HT-29 (cell line): ENCODE measurements around the gene TRAFD1.

- RAMPAGE, long total RNA = no peak
These were observed 51.4 kb downstream of the ATP2A2 start for GRCh38 chr12:110332505-110332751.

DNA sequence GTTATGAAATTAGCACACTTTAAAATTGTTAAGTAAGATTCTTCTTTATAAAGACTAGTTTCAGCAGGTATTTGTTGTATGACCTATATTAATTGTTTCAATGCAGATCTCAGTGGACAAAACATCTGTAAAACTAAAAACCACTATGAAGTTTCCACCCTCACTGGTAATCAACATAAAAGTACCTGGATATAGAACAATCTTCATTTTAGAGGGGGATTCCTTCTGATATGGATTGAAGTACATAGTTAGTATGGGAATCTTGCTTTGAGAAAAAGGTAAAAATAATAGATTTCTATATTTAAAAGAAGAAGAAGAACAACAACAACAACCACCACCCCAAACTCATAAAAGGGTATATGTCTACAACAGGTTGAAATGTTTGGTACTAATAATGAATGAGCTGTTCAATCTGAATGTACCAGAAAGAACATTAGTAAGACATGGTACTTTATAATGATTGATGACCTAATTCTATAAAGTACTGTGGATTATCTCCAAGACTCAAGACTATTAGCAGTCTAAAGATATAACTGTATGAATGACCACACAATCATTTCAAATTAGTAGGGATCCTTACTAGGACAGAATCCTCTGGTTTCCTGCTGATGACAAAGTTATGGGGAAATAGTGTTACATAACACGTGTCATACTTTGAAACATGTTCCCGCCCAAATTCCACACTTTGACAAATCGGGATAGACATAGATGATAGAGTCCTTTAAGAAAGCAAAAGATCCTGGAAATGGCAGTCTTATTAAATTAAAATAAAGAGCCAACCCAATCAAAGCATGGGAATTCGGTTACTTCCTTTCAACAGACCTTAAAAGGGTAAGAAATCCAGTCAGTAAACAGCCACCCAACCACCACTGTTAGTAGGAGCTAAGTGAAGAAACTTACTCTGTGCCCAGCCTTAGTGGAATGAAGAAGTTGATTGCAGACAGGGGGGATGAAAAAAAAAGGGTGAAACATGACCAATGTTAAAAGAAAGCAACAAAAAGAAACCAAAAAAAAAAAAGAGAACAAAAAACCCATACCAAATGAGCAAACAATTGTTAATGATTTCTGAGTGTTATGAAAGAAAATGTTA is 2.9 kb downstream of the VPS29 start:
- RAMPAGE, long total RNA = no peak

DNA sequence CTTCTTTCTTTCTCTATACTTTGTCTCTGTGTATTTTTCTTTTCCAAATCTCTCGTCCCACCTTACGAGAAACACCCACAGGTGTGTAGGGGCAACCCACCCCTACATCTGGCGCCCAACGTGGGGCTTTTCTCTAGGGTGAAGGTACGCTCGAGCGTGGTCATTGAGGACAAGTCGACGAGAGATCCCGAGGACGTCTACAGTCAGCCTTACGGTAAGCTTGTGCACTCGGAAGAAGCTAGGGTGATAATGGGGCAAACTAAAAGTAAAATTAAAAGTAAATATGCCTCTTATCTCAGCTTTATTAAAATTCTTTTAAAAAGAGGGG is 12.3 kb downstream of the PPTC7 start:
- RAMPAGE, long total RNA = no peak

- RAMPAGE, long total RNA = no peak
These were observed 1.1 kb downstream of the HVCN1 start for GRCh38 chr12:110687703-110688292.

GRCh38 chr12:110743031-110743305 is 277 bp upstream of the PPP1CC start:
- RAMPAGE, long total RNA = no peak

- RAMPAGE, long total RNA = no peak
These were observed 664 bp upstream of the CUX2 start for GRCh38 chr12:111033333-111033668.

GRCh38 chr12:111033669-111034039 is 311 bp upstream of the CUX2 start:
- RAMPAGE, long total RNA = no peak

GRCh38 chr12:111407976-111408720 is 2.4 kb downstream of the SH2B3 start:
- RAMPAGE, long total RNA = no peak

GRCh38 chr12:111411052-111411785 is 5.5 kb downstream of the SH2B3 start:
- RAMPAGE, long total RNA = no peak

GRCh38 chr12:111439749-111440957 is 34.4 kb downstream of the SH2B3 start:
- RAMPAGE, long total RNA = no peak

DNA sequence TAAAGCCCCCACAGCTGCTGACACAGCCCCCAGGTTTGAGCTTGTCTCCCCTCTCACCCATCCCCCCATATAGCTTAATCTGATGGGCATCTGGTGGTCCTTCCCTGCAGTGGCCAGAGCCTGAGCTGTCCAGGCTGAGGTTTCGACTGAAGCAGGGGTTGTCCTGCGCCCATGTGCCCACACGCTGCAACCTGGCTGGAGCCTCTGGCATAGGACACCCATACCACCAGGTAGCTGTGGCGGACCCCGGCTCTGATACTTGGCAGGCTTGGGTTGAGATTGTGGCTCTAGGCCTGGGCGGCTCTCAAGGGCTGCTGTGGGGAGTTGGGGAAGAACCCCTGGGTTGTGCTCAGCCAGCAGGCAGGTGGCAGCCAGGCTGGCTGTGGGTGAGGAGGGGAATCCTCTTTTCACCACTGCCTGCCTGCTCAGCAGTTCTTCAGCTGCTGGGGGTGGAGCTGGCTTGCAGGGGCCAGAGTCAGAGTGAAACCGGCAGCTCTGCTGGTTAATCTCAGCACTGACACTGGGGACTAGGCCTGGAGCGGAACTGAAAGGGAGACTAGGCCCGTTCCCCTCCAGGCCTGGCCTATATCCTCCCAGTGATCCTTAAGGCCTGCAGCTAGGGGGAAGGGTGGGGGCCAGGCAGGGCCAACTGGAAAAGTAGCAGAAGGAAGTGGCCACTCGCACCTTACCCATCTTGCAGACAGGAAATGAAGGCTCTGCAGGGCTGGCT is 39.1 kb downstream of the SH2B3 start:
- RAMPAGE, long total RNA = no peak

DNA sequence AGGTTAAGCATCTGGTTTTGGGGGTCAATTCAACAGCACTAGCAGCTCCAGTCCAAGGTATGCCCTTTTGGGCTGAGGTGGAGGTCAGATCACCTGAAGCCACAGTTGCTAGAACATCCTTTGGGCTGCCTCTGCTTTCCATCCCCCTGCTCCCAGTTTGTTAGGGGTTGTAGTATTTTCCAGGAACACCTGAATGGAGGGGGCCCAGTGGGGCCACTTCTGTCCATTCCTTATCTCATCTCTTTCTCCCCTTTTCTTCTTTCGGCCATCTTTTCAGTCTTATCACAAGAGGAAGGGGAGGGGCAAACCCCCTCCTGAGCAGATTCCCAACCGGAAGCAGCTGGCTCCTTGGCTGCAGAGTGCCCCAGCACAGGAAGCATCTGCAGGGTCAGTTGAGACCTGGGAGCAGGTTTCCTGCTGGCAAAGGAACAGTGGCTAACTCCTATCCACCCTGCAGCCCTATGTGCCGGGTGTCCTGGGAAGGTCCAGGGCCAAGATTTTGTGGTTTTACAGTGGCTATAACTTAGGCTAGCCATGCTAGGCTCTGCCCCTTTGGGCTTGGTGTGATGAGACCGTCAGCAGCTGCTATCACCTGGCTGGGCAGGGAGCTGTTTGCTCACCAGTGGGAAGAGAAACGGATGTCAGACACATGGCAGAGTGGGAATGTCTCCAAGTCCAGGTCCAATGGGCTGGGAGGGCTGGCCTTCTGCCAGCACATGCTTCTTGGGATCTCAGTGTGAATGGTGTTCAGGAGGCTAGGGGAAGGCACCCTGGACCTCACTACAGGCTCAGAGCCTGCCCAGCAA is 40.3 kb downstream of the SH2B3 start:
- RAMPAGE, long total RNA = no peak

- RAMPAGE, long total RNA = no peak
These were observed 42.5 kb downstream of the SH2B3 start for GRCh38 chr12:111447997-111448837.

GRCh38 chr12:111452410-111453688 is 47.1 kb downstream of the SH2B3 start:
- RAMPAGE, long total RNA = no peak

- RAMPAGE, long total RNA = no peak
These were observed 66.2 kb downstream of the ATXN2 start for GRCh38 chr12:111532715-111533518.

DNA sequence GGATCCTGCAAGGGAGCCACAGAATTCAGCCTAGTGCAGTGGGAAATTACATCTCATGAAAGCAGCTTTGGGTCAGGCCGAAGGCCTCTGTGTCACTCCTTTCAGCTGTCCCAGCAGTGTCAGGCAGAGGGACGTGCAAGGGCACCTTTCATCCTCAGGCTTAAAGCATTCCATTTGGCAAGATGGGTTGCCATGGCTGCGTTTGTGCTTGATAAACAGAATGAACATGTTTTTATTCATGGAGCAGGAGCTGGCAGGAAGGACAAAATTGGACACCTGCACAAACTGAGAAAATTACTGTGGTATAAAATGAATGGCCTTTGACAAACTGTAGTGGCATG is 29.4 kb downstream of the ACAD10 start:
- RAMPAGE, long total RNA = no peak

- RAMPAGE, long total RNA = no peak
These were observed 8.9 kb downstream of the ALDH2 start for GRCh38 chr12:111775198-111776554.

DNA sequence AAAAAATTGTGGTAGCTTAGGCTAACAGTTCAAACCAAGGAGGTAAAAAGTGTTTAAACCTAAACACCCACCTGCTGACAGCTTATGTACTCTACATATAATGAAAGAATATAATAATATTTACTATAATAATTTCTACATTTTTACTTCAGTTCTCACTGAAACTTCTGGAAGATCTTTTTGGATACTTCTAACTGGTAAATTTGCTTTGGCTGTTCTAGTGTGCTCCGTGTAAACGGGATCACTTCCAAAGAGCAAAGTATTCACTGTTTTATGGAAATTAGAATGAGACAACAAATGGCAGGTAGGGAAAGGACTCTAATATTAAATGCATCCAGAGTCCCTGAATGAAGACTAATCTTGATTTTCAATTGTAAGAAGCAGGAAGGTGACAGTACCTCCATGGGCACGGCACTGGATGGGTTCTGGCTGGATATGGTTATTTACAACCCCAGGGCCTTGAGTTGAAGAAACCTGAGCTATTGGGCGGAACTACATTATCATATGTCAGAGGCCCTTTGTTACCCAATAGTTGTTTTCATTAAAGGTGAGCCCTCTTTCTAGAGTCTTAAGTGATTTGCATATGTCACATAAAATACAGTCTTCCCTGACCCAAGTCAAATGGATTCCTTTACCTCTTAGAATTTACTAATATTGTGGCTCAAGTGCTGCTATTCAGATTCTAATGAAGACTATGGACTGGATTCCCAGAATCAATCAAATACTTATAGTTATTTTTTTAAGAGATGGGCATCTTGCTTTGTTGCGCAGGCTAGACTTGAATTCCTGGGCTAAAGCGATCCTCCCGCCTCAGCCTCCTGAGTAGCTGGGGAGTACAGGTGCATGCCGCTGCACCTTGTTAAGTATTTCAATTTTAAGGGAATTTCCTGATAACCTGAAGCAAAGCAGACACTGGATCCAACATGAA is 10.7 kb downstream of the ERP29 start:
- RAMPAGE, long total RNA = no peak

DNA sequence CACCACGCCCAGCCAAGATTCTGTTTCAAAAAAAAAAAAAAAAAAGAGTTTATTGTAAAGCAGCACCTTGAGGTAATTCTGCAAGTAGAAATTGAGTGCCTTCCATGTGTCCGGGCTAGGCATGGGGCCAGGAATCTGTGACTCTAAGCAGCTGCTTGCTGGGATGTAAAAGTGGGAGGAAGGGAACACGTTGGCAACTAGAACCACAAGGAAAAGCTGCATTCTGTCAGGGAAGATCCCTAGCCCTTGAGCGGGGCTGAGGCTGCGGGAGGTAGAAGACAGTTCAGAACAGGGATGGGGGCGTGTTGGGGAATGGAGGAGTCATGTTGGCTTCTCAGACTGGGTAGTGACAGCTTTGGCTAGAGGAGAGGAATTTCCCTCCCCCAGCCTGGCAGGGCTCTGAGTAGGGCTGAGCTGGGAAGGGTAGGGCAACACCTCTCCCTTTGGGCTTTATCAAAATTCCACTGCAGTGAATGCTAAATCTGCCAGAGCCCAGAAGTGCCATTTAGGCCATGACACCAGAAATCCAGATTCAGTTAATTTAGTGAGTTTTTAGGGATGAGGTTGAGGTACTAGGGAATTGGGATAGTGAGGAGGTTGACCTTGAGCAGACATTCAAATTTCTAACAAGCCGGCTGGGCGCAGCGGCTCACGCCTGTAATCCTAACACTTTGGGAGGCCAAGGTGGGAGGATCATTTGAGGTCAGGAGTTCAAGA is 3.4 kb upstream of the TRAFD1 start:
- RAMPAGE, long total RNA = no peak

DNA sequence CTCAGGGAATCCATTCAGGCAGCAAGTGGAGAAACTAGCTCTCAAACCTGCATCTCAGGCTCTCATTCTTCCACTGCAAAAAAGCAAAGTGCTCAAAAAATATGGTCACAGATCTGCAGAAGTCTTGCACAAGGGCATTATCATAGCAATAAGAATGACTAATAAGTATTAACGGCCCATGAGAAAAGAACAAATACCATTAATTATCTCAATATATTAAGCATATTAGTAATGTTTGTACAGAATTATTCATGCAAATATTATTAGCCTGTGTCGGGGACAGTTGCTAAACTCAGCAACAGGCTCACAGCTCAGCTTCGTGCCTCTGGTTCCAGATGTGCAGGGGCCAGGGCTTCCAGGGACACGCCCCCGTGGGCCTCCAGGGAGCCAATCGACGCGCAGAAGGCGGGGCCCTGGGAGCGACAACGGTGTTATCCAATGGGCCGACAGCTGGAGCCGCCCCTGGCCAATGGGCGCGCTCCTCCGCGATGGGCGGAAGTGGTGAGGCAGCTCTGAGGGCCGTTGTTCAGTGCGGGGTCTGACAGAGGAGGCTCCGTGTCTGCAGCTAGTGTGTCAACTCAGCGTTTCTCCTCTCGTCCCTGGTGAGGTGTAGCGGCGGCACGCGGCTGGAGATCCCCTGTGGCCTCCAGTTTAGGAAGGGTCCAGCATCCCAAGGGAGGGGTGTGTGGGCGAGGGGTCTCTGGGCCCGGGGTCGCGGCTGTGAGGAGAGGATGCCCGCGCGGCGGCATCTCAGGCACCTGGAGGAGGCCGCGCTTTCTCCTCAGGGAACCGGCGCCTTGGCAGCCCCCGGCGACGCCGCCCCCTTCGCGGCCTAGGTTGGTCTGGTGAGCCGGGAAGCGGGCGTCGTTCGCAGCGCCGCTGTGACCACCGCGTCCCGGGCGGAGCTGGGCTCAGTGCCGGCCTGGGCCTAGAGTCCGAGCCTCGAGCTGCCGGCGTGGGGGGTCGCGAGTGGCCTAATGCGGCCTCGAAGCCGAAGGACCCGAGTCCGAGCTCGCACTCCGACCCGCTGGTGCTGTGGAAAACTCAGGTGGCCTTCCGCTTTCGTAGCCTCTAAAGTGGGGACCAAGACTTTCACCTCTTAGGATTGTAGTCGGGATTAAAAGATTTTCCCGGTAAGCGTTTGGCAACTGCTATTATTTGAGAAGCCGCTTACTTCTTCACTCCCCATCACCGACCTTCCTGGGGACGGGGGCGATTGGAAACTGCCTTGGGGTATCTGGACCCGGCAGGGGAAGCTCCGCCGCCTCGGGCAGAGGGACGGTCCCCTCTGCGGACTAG is at the start of gene TRAFD1:
TRAFD1 (plus strand) TSS at position 544 of the 1,299 bp plus-strand sequence.
- RAMPAGE, long total RNA = no peak